ENCODE data around the gene OPN5.

- PRO-cap, 2 experiments, result no peak in any of the 2 experiments
Measured at GRCh38 chr6:47419476-47420043, 58.0 kb upstream of the CD2AP start.

- PRO-cap, 2 experiments, result no peak in any of the 2 experiments
Measured at GRCh38 chr6:47597532-47597922, 100.9 kb upstream of the ADGRF4 start.

GRCh38 chr6:47781766-47782211 lies at the start of gene OPN5:
Gene OPN5, plus strand, starts transcription at chr6:47782032.
- PRO-cap, 2 experiments, result no peak in any of the 2 experiments

DNA sequence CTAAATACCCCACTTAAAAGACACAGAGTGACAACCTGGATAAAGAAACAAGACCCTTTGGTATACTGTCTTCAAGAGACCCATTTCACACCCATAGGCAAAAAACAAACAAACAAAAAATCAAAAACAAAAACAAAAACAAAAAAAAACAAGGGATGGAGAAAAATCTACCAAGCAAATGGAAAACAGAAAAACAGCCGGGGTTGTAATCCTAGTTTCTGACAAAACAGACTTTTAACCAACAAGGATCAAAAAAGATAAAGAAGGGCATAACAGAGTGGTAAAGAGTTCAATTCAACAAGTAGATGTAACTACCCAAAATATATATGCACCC lies 246.2 kb upstream of the PTCHD4 start:
- PRO-cap, 2 experiments, result peak in 1 of 2 experiments; most common plus-strand start position 191 of the sequence (in 1)

- PRO-cap, 2 experiments, result no peak in any of the 2 experiments
Measured at GRCh38 chr6:49593356-49593819, 42.9 kb downstream of the C6orf141 start.

DNA sequence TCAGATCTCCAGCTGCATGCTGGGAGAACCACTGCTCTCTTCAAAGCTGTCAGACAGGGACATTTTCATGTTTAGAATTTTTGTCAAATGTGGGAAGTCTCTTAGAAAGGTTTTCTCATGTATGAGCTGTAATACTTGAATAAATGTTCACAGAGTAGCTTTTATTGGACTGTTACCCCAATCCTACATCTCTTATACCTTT lies 415.6 kb downstream of the PKHD1 start:
- PRO-cap, 2 experiments, result no peak in any of the 2 experiments

DNA sequence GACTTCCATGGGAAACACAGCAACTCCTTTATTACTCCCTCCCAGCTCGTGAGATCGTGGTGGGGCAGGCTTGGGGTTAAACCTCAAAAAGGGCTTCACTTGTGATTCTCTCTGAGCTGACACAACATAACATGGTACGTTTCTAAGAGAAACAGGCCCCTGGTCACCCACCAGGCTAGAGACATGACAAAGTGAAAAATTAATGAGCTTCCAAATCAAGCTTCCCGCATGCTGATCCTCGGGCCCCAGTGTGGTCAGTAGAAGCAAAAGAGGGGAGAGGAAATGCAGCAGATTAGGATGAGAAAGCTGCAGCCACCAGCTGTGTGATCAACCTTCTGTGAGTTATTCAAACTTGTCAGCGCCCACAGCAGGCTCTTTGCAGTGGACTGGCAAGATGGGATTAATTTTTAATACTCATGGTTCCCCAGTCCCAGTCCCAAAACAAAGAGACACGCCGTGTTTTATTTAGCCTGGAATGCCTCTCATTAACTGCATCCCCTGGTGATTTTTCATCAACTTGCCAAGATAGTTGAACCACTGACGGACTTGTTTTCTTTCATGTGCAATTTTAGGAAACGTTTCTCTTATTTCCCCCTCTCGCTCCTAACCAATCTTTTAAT lies 9.2 kb downstream of the PKHD1 start:
- PRO-cap, 2 experiments, result no peak in any of the 2 experiments

- PRO-cap, 2 experiments, result no peak in any of the 2 experiments
Measured at GRCh38 chr6:52244530-52244817, 174 bp upstream of the IL17F start.

DNA sequence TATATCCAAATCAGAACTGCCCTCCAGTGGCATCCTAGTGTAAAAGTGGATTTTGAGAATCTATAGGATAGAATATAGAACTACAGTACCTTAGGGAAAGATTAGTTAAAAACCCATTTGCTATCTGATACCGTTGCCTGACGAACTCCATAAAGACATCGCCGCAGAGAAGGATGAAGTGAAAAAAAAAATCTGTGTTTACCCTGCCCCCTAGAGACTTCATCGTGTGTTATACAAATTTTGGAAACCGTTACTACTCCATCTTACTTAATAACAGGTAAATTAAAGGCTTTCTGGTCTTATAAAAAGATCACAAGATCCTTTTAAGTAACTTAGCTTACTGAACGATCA lies 647 bp upstream of the MCM3 start:
- PRO-cap, 2 experiments, result no peak in any of the 2 experiments

- PRO-cap, 2 experiments, result no peak in any of the 2 experiments
Measured at GRCh38 chr6:52306983-52307620, 22.6 kb upstream of the MCM3 start.

DNA sequence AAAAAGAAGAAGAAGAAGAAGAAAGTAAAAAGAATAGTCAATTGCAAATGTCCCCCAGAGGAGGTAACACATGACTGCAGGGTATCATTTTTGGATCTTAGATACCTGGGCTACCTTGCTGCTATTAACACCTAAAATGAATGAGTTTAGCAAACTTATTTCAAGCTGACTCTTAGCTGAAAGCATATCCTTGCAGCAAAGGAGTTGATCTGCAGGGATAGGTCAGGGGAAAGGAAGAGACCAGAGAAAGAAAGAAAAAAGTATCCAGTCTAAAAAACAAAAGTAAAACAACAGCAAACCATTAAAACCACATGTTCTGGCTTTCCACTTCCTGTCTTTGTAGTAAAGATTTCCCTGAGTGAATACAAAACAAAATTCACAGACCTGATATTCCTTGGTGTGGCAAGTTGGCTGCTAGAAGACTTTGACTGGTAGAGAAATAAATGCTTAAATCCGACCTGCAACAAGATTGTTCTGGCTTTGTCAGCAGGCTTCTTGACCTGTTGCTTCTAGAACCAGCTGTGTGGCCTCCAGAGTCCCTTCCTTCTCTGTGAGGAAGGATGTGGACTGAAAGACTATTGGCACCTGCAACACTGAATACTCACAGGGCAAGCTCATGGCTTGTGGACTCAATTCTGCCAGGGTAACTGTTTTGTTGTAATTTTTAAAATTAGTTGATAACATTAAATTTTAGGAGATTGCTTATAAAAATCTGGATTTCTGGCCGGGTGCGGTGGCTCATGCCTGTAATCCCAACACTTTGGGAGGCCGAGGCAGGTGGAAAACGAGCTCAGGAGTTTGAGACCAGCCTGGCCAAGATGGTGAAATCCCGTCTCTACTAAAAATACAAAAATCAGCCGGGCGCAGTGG lies 23.5 kb upstream of the MCM3 start:
- PRO-cap, 2 experiments, result no peak in any of the 2 experiments

DNA sequence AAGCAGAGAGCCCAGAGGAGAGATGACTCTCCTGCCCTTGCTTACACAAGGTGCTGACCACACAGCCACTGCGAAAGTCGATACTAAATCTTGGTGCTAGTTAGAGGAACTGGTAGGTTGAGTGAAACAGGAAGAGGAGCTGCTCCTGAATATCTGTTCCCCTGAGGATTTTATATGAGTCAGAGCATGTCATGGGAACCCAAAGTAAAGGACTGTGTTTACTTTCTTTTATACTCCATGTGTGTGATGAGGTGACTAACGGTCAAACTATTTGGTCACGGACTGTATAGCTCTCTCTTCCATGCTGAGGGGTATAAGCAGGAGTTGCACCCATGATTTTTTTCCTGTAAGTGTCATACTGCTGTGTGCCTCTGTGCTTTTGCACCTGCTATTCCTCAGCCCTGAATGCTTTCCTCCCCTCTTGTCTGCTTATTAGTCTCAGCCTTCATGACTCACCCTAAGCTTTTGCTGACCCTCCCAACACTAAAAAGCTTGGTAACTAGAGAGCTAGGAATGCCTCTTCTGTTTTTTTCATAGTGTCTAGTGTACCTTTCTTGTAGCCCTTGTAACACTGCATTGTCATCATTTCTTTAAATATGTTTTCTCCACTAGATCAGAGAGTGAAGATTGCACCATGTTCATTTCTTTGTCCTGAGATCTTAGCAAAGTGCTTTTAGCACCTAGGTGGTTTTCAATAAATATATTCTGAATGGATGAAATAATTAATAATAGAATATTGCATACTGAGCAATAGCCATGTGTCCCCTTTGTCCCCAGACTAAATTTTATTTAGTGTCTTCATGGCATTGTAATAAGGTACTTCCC lies 9.4 kb upstream of the PAQR8 start:
- PRO-cap, 2 experiments, result no peak in any of the 2 experiments

- PRO-cap, 2 experiments, result no peak in any of the 2 experiments
Measured at GRCh38 chr6:52388694-52389342, 26.9 kb downstream of the PAQR8 start.

- PRO-cap, 2 experiments, result no peak in any of the 2 experiments
Measured at GRCh38 chr6:52518468-52518671, 58.5 kb downstream of the TRAM2 start.

GRCh38 chr6:52521949-52522455 lies 54.9 kb downstream of the TRAM2 start:
- PRO-cap, 2 experiments, result no peak in any of the 2 experiments

DNA sequence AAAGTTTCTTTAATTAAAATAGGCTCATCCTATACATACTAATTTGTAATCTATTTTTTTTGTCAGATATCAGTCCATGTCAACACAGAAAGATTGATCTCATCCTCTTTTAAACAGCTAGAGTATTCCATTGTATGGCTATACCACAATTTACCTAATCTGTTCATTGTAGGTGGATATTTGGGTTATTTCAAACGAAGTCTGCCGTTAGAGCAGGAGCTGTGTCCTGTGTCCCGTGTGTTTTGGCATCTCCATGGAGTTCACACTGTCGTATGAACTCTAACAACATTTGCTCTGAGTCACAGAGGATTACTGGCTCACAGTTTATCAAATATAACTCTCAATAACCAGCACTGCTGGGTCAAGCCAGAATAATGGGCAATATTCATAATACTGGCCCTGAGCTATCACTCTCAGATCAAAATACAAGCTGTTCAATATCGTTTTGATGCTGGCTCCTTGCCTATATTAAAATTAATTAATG lies 16.4 kb downstream of the TRAM2 start:
- PRO-cap, 2 experiments, result no peak in any of the 2 experiments

DNA sequence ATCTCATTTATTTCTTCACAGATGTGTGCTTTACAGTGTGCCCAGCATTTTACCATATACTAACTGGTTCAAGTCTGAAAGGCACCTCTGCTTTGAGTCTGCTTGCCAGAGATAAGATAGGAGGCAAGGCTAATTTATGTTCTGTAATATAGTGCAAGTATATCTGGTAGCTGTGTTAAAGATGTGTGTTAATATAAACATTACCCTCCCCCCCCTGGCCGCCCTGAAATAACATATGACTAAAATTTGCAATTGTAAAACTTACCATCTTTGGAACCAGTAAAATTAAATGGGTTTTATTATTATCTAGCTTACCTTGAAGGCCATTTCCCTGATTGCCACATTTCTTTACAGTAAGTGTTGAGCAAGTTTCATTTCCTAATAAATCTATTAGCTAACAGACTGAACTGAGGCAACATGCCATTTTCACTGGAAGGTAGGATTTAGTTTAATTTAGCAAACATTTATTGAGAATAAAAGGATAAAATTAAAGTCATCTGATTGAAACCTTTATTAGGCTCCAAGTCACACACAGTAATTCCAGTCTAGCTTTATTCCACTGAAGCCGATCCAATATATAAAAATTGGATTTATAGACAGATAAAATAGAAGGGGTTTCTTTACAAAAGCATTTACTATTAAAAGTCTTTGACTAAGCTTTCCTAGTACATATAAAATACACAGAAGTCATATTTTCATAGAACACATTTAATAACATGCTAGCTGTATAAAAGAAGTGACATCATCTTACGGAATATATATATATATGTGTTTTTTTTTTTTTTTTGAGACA lies 2.9 kb downstream of the FBXO9 start:
- PRO-cap, 2 experiments, result no peak in any of the 2 experiments

DNA sequence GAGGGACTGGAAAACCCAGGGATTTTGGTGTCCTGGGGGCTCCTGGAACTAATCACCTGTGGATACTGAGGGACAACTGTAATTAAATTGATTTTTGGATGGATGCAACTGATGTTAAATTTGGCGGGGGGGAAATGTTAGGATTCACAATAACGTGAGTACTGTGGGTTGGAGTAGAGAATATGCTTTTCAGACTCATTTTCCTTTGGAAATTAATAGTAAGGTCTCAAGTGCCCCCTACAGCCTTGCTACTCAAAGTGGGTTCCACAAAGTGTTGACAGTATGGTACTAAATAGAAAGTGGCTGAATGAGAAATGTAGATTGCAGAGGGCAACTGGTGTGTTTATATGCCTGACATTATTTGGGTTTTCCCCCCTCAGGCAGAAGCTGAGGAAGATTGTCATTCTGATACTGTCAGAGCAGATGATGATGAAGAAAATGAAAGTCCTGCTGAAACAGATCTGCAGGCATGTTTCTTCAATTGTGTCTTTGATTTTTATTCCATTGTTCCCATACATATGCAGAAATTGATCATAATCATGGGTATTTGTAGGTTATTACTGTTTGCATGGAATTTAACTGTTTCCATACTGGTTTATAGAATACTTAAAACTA lies 5.6 kb downstream of the FBXO9 start:
- PRO-cap, 2 experiments, result no peak in any of the 2 experiments

- PRO-cap, 2 experiments, result no peak in any of the 2 experiments
Measured at GRCh38 chr6:53293124-53293693, 55.5 kb downstream of the ELOVL5 start.

- PRO-cap, 2 experiments, result no peak in any of the 2 experiments
Measured at GRCh38 chr6:53431762-53432164, 83.0 kb upstream of the ELOVL5 start.